ENCODE data around the gene SYTL3.

- RAMPAGE, long total RNA, result no peak
- RRBS, result no CpG with 5 or more reads among the region's 12 CpGs
PRO-cap:
- standard, result no peak
- CoPRO, capped RNA only, 2 experiments, result no peak in any of the 2 experiments
- CoPRO, capped and uncapped RNA, 2 experiments, result no peak in any of the 2 experiments
- CoPRO, uncapped RNA only, 2 experiments, result no peak in any of the 2 experiments
CAGE:
- cytosol, long polyA plus RNA, result no peak
- long polyA plus RNA, result no peak
- nucleolus, long total RNA, result no peak
- nucleus, long polyA plus RNA, result no peak
These were observed 12.0 kb downstream of the TULP4 start for GRCh38 chr6:158323956-158325019.

- RAMPAGE, long total RNA, result no peak
- RRBS, result no CpG with 5 or more reads among the region's 6 CpGs
PRO-cap:
- standard, result no peak
- CoPRO, capped RNA only, 2 experiments, result no peak in any of the 2 experiments
- CoPRO, capped and uncapped RNA, 2 experiments, result no peak in any of the 2 experiments
- CoPRO, uncapped RNA only, 2 experiments, result no peak in any of the 2 experiments
CAGE:
- cytosol, long polyA plus RNA, result no peak
- long polyA plus RNA, result no peak
- nucleolus, long total RNA, result no peak
- nucleus, long polyA plus RNA, result no peak
These were observed 66.1 kb upstream of the TMEM181 start for GRCh38 chr6:158493810-158494249.

- RAMPAGE, long total RNA, result no peak
- RRBS, result no CpG with 5 or more reads among the region's 10 CpGs
PRO-cap:
- standard, result no peak
- CoPRO, capped RNA only, 2 experiments, result no peak in any of the 2 experiments
- CoPRO, capped and uncapped RNA, 2 experiments, result no peak in any of the 2 experiments
- CoPRO, uncapped RNA only, 2 experiments, result no peak in any of the 2 experiments
CAGE:
- cytosol, long polyA plus RNA, result no peak
- long polyA plus RNA, result no peak
- nucleolus, long total RNA, result no peak
- nucleus, long polyA plus RNA, result no peak
These were observed 56.5 kb upstream of the TMEM181 start for GRCh38 chr6:158503424-158503732.

- RAMPAGE, long total RNA, result no peak
- RRBS, result no CpG with 5 or more reads among the region's 25 CpGs
PRO-cap:
- standard, result no peak
- CoPRO, capped RNA only, 2 experiments, result no peak in any of the 2 experiments
- CoPRO, capped and uncapped RNA, 2 experiments, result no peak in any of the 2 experiments
- CoPRO, uncapped RNA only, 2 experiments, result no peak in any of the 2 experiments
CAGE:
- cytosol, long polyA plus RNA, result no peak
- long polyA plus RNA, result no peak
- nucleolus, long total RNA, result no peak
- nucleus, long polyA plus RNA, result no peak
These were observed 56.1 kb upstream of the TMEM181 start for GRCh38 chr6:158503733-158504266.

- RAMPAGE, long total RNA, result no peak
- RRBS, result no CpG with 5 or more reads among the region's 12 CpGs
PRO-cap:
- standard, result no peak
- CoPRO, capped RNA only, 2 experiments, result no peak in any of the 2 experiments
- CoPRO, capped and uncapped RNA, 2 experiments, result no peak in any of the 2 experiments
- CoPRO, uncapped RNA only, 2 experiments, result no peak in any of the 2 experiments
CAGE:
- cytosol, long polyA plus RNA, result no peak
- long polyA plus RNA, result no peak
- nucleolus, long total RNA, result no peak
- nucleus, long polyA plus RNA, result no peak
These were observed 16.3 kb upstream of the TMEM181 start for GRCh38 chr6:158543479-158544051.

DNA sequence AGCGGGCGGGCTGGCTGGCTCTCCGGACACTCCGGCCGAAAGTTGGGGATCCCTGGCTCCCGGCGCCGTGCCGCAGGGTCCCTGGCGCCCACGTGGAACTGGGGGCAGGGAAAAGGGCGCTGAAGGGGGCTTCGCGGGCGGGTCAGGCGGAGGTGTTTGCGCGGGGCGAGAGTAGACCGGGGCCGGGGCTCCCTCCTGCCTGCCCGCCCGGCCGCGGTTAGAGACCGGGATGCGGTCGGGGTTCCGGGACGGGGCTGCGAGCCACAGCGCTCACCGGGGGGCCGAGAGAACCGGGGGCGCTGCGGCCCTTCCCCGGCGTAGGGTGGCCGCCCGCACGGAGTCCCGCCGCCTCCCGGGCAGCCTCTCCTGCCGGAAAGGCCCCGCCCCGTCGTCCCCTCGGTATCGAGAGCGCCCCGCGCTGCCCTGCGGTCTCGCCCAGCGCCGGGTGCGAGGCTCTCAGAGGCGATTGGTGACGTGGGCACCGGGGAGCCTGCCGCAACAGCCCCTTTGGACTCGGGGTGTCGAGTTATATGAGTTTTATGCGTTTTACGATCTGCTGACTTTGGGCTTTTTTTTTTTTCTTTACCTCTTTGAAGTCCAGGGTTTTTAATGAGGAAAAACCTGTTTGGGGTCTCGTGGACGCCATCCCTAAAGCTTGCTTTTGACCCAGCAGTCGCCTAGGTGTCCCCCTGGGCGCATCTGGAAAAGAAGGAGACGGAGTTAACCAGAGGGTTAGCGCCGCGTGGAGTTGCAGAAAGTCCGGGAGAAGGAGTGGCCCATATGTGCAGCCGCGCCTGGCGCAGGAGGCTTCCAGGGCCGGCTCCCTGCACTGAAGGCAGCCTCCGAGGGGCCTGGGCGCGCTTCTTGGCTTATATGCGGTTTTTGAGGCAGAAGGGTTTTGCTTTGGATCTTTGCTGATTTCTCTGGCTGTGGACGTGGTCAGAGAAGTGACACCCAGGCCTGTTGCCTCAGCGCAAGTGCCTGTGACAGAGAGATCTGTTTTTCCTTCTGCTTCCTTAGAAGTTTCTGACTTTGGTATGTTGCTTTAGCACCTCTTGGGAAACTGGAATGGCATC is 695 bp downstream of the TMEM181 start:
- RAMPAGE, long total RNA, result no peak
- RRBS, result 2% methylated on average over 26 of the region's 86 CpGs
PRO-cap:
- standard, result bidirectional peak, plus-strand start at position 426 of the sequence, minus-strand start at position 377 of the sequence; unidirectional peak, minus-strand start at position 776 of the sequence
- CoPRO, capped RNA only, 2 experiments, result no peak in any of the 2 experiments
- CoPRO, capped and uncapped RNA, 2 experiments, result no peak in any of the 2 experiments
- CoPRO, uncapped RNA only, 2 experiments, result no peak in any of the 2 experiments
CAGE:
- cytosol, long polyA plus RNA, result no peak
- long polyA plus RNA, result no peak
- nucleolus, long total RNA, result no peak
- nucleus, long polyA plus RNA, result no peak

- RAMPAGE, long total RNA, result no peak
- RRBS, result no CpG with 5 or more reads among the region's 17 CpGs
PRO-cap:
- standard, result no peak
- CoPRO, capped RNA only, 2 experiments, result no peak in any of the 2 experiments
- CoPRO, capped and uncapped RNA, 2 experiments, result no peak in any of the 2 experiments
- CoPRO, uncapped RNA only, 2 experiments, result no peak in any of the 2 experiments
CAGE:
- cytosol, long polyA plus RNA, result no peak
- long polyA plus RNA, result start-site peak on the plus strand at chr6:158566262-158566890, 11 and 25 reads in 2 replicates
- nucleolus, long total RNA, result no peak
- nucleus, long polyA plus RNA, result no peak
These were observed 6.4 kb downstream of the TMEM181 start for GRCh38 chr6:158565874-158567102.

DNA sequence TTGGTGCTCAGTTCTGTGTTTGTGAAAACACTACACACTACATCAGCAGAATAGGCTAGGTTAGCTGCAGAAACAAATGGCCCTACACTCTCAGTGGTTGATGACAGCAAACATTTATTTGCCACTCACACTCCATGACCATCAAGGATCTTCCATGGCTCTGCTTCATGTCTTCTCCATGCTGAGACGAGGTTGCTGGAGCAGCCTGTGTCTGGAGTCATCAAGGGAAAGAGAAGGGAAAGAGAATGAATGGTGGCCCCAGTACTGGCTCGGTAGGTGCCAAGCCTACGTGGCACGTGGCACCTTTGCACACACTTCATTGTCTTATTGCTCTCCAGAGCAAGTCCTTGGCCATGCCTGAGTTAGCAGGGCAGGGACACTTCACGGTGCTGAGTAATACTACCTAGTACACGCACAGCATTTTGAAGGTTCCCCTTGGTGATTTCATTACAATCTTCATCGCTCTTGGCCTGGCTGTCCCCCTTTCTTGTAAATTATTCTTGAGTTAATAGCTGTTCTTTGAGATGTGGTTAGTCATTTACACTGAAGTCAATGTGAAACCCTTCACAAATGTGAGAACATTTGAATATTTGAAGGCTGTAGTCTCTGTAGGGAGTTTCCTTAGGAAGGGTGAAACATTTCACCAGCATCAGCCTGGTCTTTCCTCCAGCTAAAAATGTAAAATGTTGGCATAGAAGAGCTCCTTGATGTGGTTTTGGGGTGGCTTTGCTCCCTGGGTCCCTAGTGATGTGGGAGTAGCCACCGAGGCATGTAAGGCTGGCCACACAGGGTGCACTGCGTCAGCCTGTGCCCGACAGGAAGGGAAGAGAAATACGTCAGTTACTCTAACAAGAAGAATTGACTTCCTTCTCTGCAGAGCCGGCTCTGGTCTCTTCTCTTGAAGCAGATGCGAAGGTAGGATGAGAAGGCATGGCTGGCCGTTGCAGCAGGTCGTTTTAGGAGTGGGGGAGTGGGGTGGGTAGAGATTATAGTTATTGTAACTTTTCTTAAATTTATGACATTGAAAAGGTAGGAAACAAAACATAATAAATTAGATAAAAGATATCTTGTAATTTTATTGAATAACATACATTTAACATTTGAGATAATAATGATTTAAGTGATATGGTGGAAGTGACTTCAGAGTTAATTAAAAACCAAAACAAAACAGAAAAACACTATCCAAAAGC is at the start of gene SYTL3:
TSS of gene SYTL3 (plus strand) at position 891 of the 1,190 bp plus-strand sequence.
- RAMPAGE, long total RNA, result no peak
- RRBS, result no CpG with 5 or more reads among the region's 15 CpGs
PRO-cap:
- standard, result no peak
- CoPRO, capped RNA only, 2 experiments, result no peak in any of the 2 experiments
- CoPRO, capped and uncapped RNA, 2 experiments, result no peak in any of the 2 experiments
- CoPRO, uncapped RNA only, 2 experiments, result no peak in any of the 2 experiments
CAGE:
- cytosol, long polyA plus RNA, result no peak
- long polyA plus RNA, result no peak
- nucleolus, long total RNA, result no peak
- nucleus, long polyA plus RNA, result no peak

DNA sequence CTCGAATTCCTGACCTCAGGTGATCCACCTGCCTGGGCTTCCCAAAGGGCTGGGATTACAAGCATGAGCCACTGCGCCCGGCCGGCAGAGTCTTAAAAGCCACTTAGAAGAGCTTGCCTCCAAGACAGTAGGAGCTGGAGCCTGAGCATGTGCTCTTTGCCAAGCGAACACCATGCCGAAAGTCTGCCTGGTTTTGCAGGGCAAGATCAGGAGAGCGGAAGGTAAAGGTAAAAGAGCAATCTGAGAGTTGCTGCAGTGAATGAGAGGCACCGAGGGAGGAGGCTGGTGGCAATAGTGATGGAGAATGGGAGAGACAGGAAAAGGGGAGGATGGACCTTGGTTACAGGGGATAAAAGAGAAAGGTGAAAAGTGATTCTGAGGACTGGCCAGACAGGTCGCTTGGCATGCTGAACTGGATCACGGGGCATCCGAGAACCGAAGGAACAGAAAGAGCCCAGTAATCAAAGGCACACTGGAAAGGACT is 18.6 kb downstream of the SYTL3 start:
- RAMPAGE, long total RNA, result no peak
- RRBS, result no CpG with 5 or more reads among the region's 12 CpGs
PRO-cap:
- standard, result no peak
- CoPRO, capped RNA only, 2 experiments, result no peak in any of the 2 experiments
- CoPRO, capped and uncapped RNA, 2 experiments, result no peak in any of the 2 experiments
- CoPRO, uncapped RNA only, 2 experiments, result no peak in any of the 2 experiments
CAGE:
- cytosol, long polyA plus RNA, result no peak
- long polyA plus RNA, result no peak
- nucleolus, long total RNA, result no peak
- nucleus, long polyA plus RNA, result no peak

GRCh38 chr6:158674378-158675064 is 24.7 kb downstream of the SYTL3 start:
- RAMPAGE, long total RNA, result no peak
- RRBS, result no CpG with 5 or more reads among the region's 14 CpGs
PRO-cap:
- standard, result no peak
- CoPRO, capped RNA only, 2 experiments, result no peak in any of the 2 experiments
- CoPRO, capped and uncapped RNA, 2 experiments, result no peak in any of the 2 experiments
- CoPRO, uncapped RNA only, 2 experiments, result no peak in any of the 2 experiments
CAGE:
- cytosol, long polyA plus RNA, result no peak
- long polyA plus RNA, result no peak
- nucleolus, long total RNA, result no peak
- nucleus, long polyA plus RNA, result no peak

GRCh38 chr6:158707847-158708905 is 58.3 kb downstream of the SYTL3 start:
- RAMPAGE, long total RNA, result no peak
- RRBS, result no CpG with 5 or more reads among the region's 28 CpGs
PRO-cap:
- standard, result no peak
- CoPRO, capped RNA only, 2 experiments, result no peak in any of the 2 experiments
- CoPRO, capped and uncapped RNA, 2 experiments, result no peak in any of the 2 experiments
- CoPRO, uncapped RNA only, 2 experiments, result no peak in any of the 2 experiments
CAGE:
- cytosol, long polyA plus RNA, result no peak
- long polyA plus RNA, result no peak
- nucleolus, long total RNA, result no peak
- nucleus, long polyA plus RNA, result no peak

- RAMPAGE, long total RNA, result no peak
- RRBS, result no CpG with 5 or more reads among the region's 11 CpGs
PRO-cap:
- standard, result no peak
- CoPRO, capped RNA only, 2 experiments, result no peak in any of the 2 experiments
- CoPRO, capped and uncapped RNA, 2 experiments, result no peak in any of the 2 experiments
- CoPRO, uncapped RNA only, 2 experiments, result no peak in any of the 2 experiments
CAGE:
- cytosol, long polyA plus RNA, result no peak
- long polyA plus RNA, result no peak
- nucleolus, long total RNA, result no peak
- nucleus, long polyA plus RNA, result no peak
These were observed 61.5 kb downstream of the EZR start for GRCh38 chr6:158757611-158758046.

- RAMPAGE, long total RNA, result no peak
- RRBS, result no CpG with 5 or more reads among the region's 18 CpGs
PRO-cap:
- standard, result no peak
- CoPRO, capped RNA only, 2 experiments, result no peak in any of the 2 experiments
- CoPRO, capped and uncapped RNA, 2 experiments, result no peak in any of the 2 experiments
- CoPRO, uncapped RNA only, 2 experiments, result peak in 2 of 2 experiments; most common plus-strand start chr6:158764532 (in 1); most common minus-strand start chr6:158764394 (in 1)
CAGE:
- cytosol, long polyA plus RNA, result no peak
- long polyA plus RNA, result no peak
- nucleolus, long total RNA, result no peak
- nucleus, long polyA plus RNA, result no peak
These were observed 54.7 kb downstream of the EZR start for GRCh38 chr6:158764163-158765126.

GRCh38 chr6:158765127-158765411 is 54.1 kb downstream of the EZR start:
- RAMPAGE, long total RNA, result no peak
- RRBS, result no CpG with 5 or more reads among the region's 9 CpGs
PRO-cap:
- standard, result no peak
- CoPRO, capped RNA only, 2 experiments, result no peak in any of the 2 experiments
- CoPRO, capped and uncapped RNA, 2 experiments, result peak in 1 of 2 experiments; most common minus-strand start chr6:158765176 (in 1)
- CoPRO, uncapped RNA only, 2 experiments, result peak in 2 of 2 experiments; most common minus-strand start chr6:158765218 (in 1)
CAGE:
- cytosol, long polyA plus RNA, result no peak
- long polyA plus RNA, result no peak
- nucleolus, long total RNA, result no peak
- nucleus, long polyA plus RNA, result no peak

- RAMPAGE, long total RNA, result no peak
- RRBS, result no CpG with 5 or more reads among the region's 21 CpGs
PRO-cap:
- standard, result no peak
- CoPRO, capped RNA only, 2 experiments, result no peak in any of the 2 experiments
- CoPRO, capped and uncapped RNA, 2 experiments, result no peak in any of the 2 experiments
- CoPRO, uncapped RNA only, 2 experiments, result no peak in any of the 2 experiments
CAGE:
- cytosol, long polyA plus RNA, result no peak
- long polyA plus RNA, result no peak
- nucleolus, long total RNA, result no peak
- nucleus, long polyA plus RNA, result no peak
These were observed 49.6 kb downstream of the EZR start for GRCh38 chr6:158769284-158770152.

GRCh38 chr6:158798306-158799260 is 20.6 kb downstream of the EZR start:
- RAMPAGE, long total RNA, result no peak
- RRBS, result no CpG with 5 or more reads among the region's 14 CpGs
PRO-cap:
- standard, result no peak
- CoPRO, capped RNA only, 2 experiments, result no peak in any of the 2 experiments
- CoPRO, capped and uncapped RNA, 2 experiments, result no peak in any of the 2 experiments
- CoPRO, uncapped RNA only, 2 experiments, result no peak in any of the 2 experiments
CAGE:
- cytosol, long polyA plus RNA, result no peak
- long polyA plus RNA, result no peak
- nucleolus, long total RNA, result no peak
- nucleus, long polyA plus RNA, result no peak

Measured in K562 (cell line).